Epithelial cell of proximal tubule (primary cell): ENCODE results near the genes ZNF662, POMGNT2, ZKSCAN7 and KIF15.

DNA sequence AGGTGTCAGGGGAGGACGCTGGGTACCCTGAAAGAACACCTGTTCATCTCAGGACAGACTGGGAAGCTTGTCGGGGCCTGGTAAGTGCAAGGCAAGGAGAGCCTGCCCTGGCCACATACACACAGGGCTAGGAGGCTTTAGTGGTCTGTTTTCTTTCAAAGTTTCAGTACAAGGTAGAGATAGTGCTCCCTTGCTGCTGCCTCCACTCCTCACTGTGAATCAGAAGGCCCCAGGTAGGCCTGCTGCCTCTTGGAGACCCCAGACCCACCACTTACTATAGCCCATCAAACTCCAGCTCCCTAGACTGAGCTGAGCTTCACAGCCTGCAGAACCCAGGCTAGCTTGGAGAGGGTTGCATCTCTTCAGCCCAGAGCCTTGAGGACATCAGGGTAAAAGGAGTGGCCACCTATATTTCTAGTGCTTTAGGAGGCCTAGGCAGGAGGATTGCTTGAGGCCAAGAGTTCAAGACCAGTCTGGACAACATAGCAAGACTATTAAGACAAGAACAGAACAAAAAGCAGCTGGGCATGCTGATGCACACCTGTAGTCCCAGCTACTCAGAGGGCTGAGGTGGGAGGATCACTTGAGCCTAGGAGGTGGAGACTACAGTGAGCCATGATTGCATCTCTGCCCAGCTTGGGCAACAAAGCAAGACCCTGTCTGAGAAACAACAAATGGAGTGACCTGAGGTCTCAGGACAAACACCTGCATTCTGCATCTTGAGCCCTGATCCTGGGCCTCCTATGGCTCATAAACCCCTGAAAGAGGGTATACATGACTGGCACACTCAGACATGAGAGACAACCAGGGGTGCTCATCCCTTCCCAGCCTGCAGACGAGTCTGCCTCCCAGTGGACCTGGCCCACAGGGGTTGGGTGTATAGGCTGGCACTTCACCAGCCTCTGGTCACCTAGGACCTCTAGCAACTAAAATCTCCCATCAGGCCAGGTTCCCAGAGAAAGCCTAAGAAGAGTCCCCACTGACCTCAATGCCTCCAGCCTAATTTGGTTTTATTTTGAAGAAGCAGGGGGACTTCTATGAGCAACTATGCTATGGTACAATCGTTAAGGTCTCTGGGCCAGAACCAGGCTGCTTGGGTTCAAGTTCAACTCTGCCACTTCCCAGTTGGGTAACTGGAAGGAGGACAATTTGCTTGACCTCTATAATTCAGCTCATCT lies 3.1 kb upstream of the ZBTB47 start:
- RAMPAGE, long total RNA = no peak
- RRBS = no CpG with 5 or more reads among the region's 4 CpGs

DNA sequence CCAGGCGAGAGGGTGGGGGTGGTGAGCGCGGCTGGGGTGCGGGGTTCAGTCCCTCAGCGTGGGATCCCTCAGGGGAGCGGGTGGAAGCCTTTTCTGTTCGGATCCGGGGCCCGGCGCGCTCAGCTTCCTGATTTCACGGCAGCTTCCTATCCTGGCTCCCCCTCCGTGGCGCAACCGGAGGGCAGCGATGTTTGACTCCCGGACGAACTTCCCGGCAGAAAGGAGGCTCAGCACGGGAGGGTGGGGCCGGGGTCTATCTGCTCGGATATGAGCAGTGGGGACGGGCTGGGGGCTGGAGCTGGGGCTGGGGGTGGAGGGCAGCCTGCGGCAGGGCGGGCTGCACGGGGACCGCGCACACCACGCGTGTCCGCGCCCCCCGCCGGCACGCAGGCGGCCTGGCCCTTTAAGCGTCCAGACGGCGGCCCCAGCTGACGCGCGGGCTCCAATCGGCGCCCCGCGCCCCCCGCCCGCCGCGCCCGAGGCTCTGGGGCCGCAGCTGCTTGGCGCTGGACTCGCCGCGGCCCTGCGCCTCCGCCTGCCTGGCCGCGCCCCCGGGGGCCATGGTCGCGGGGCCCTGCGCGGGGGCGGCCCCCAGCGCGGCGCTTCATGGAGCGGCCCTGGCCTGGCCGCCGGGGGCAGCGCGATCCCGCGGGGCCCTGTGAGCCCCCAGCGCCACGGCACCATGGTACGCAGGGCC lies 662 bp downstream of the ZBTB47 start:
- RAMPAGE, long total RNA = no peak
- RRBS = 1% methylated on average over 20 of the region's 79 CpGs

DNA sequence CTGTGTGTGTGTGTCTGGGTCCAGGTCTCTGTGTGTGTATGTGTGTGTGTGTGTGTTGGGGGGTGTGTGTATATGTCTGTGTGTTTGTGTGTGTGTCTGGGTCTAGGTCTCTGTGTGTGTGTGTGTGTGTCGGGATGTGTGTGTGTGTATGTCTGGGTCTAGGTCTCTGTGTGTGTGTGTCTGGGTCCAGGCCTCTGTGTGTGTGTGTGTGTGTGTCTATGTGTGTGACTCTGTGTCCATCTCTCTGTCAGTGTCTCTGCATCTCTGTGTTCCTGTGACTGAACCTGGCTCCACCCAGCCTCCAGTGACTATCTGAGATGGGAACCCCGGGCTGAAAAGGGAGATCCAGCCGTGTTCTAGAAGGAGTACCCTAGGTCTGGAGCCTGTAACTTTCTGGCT lies 2.3 kb downstream of the HHATL start:
- RAMPAGE, long total RNA = no peak
- RRBS = no CpG with 5 or more reads among the region's 3 CpGs

DNA sequence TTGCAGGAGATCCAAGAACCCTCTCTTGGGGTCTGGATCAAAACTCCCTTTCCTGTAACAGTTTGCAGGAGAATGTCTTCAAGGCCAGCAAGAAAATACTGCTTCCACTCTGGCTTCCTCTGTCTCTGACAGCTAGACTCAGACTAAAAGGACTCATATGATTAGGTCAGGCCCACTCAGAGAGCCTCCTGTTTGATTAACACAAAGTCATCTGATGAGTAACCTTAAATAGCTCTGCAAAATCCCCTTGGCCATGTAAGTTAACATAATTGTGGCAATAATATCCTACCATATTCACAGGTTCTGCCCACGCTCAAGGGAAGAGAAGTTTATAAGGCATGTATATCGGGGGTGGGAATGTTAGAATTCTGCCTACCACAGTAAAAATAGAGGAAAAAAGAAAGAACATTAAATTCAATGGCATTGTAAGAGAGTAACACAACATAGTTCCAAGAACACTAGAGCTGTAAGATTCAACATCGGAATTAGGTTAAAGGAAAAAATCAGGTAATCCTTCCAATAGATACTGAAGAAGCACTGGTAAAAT lies 20.6 kb upstream of the HHATL start:
- RAMPAGE, long total RNA = no peak
- RRBS = no CpG with 5 or more reads among the region's 3 CpGs

- RAMPAGE, long total RNA = no peak
- RRBS = no CpG with 5 or more reads among the region's 5 CpGs
Observed at GRCh38 chr3:42727975-42728423, 25.4 kb upstream of the HHATL start.

GRCh38 chr3:42811193-42812153 lies 2.2 kb downstream of the ACKR2 start:
- RAMPAGE, long total RNA = no peak
- RRBS = no CpG with 5 or more reads among the region's 22 CpGs

- RAMPAGE, long total RNA = no peak
- RRBS = 4% methylated on average over 30 of the region's 69 CpGs
Observed at GRCh38 chr3:42905933-42906815, at the start of gene ZNF662. ZNF662 (plus strand) TSS chr3:42906142.

DNA sequence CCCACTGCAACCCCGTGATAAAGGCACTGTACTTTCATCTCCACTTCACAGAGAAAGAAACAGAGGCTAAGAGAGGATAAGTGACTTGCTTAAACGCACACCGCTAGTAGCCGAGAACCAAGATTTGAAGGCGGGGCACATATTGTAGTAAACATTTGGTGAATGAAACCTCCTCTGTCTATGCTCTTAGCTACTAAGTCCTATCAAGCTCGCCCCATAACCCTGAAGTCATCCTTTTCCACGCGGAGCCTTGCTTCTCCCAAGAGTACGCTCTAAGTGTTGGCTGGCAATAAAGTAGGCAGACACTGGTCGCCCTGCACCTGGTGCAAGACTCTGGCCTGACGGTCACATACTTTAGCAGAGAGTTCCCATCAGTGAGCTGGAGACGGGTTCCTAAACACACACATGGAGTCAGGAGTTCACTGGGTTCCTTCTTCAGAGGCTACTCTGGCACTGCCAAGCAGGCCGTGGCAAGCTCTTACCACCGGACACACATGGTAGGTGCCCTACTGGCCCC lies 999 bp downstream of the POMGNT2 start:
- RAMPAGE, long total RNA = no peak
- RRBS = 31% methylated on average over 1 of the region's 14 CpGs

GRCh38 chr3:43105339-43106329 lies at the start of gene POMGNT2:
POMGNT2 (minus strand) TSS chr3:43106079.
- RAMPAGE, long total RNA = no peak
- RRBS = 3% methylated on average over 20 of the region's 88 CpGs

- RAMPAGE, long total RNA = no peak
- RRBS = no CpG with 5 or more reads among the region's 4 CpGs
Observed at GRCh38 chr3:43192381-43192980, 86.6 kb upstream of the POMGNT2 start.

DNA sequence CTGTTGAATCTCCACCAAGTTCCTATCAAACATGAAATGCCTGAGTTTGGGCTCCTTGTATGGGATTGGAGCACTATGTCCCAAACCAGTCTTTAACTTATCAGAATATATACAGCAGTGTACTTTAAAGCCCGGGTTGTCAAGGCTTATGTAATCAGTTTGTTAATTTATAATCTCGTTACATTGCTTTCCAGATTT lies 1.2 kb downstream of the SNRK start:
- RAMPAGE, long total RNA = no peak
- RRBS = no CpG with 5 or more reads among the region's 2 CpGs

- RAMPAGE, long total RNA = no peak
- RRBS = no CpG with 5 or more reads among the region's 1 CpG
Observed at GRCh38 chr3:43290292-43290641, 3.9 kb downstream of the SNRK start.

DNA sequence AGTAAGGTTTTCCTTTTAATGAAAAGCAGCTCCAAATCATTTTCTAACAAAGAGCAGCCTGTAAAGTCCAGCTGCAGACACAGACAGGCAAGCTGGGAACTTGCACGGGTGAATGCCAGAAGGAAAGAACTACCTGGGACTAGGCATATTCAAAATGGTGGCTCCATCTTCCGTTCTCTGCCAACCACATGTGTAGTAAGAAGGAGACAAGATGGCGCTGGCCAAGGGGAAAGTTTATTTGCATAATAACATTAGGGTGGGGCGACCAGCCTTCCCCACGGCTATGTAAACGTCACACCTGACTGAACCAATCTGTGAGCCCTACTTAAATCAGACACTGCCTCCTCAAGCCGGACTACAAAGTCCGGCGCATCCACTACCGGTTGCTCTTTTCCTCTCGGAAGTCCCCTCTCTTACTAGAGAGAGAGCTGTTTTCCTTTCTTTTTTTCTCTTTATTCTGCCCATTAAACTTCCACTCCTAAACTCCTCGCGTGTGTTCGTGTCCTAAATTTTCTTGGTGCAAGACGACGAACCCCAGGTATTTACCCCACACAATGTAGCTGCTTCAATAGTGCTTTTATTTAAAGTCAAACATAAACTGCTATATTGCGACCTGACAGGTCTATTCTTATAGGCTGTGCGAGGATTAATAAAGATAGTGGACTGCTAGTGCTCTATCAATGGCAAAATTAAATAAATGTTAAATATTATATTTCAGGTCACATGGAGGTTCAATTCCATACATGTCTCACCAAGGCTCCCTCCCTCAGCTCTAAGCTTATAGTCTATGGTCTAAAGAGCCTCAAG lies 131.0 kb downstream of the SNRK start:
- RAMPAGE, long total RNA = no peak
- RRBS = no CpG with 5 or more reads among the region's 18 CpGs

GRCh38 chr3:43714691-43715276 lies 24.0 kb downstream of the ABHD5 start:
- RAMPAGE, long total RNA = no peak
- RRBS = no CpG with 5 or more reads among the region's 9 CpGs

DNA sequence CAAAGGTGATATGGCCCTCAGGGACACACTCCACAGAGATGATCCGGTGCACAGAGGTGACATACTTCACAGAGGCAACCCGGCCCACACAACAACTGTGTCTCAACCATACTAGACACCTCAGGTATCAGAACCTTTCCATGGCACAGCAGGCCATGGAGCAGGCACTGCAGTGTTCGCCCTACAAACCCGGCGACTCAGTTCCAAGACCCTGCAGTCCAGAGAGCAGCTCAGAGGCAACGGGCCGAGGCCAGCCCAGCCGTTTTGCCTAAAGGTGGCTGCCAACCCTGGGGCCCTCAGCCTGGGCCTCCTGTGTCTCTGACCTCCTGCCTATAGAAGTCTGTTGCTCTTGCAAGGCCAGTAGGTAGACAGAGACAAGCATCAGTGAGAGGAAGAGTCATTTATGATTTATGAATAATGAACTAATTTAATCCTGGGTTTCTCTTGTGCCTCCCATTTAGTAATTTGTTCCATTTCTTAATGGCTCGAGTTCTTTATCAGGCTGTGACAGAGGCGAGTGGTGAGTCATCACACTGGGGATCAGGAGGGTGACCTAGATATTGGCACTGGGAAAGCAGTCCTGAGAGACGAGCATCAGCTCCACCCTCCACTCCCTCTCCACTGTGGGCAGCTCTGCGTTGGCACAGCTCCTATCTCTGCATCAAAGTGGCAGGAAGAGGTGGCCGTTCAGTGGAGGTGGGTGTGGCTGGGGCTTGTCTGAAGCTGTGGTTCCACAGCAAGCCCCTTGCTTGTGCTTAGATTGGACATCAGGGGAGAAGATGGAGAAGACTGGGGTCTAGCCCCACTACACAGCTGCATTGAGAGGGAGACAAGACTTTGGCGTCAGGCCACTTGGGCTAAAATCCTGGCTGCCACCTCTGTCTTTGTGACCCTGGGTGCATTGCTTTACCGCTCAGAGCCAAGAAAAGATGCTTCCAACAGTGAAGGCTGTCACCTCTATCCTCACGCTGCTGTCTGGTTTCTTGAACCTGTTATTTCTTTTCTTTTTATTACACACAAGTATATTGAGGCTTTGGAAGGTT lies 79.9 kb downstream of the ABHD5 start:
- RAMPAGE, long total RNA = no peak
- RRBS = 95% methylated on average over 3 of the region's 16 CpGs

- RAMPAGE, long total RNA = no peak
- RRBS = 8% methylated on average over 19 of the region's 65 CpGs
Observed at GRCh38 chr3:43893736-43894686, 203.3 kb downstream of the ABHD5 start.

DNA sequence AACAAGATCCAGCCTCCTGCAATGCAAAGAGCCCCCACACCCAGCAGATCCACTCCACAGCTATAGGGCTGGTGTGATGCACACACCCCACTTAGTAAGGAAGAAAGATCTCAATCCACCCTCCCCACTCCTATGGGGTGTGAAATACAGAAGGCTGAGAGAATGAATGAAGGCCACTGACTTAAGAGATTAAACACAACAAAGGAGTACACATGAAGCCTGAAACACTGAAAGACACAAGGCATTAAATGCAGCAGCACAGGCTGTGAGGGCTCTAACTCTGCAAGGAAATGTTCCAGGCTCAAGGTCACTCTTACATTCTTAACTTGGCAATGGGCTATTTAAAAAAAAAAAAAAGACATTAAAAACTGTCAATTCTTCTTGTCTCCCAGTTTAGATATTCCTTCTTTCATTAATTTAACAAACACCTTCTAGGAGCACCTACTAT lies 32.2 kb upstream of the ZNF445 start:
- RAMPAGE, long total RNA = no peak

GRCh38 chr3:44510067-44510480 lies 32.6 kb upstream of the ZNF445 start:
- RAMPAGE, long total RNA = no peak
- RRBS = 1% methylated on average over 2 of the region's 18 CpGs

DNA sequence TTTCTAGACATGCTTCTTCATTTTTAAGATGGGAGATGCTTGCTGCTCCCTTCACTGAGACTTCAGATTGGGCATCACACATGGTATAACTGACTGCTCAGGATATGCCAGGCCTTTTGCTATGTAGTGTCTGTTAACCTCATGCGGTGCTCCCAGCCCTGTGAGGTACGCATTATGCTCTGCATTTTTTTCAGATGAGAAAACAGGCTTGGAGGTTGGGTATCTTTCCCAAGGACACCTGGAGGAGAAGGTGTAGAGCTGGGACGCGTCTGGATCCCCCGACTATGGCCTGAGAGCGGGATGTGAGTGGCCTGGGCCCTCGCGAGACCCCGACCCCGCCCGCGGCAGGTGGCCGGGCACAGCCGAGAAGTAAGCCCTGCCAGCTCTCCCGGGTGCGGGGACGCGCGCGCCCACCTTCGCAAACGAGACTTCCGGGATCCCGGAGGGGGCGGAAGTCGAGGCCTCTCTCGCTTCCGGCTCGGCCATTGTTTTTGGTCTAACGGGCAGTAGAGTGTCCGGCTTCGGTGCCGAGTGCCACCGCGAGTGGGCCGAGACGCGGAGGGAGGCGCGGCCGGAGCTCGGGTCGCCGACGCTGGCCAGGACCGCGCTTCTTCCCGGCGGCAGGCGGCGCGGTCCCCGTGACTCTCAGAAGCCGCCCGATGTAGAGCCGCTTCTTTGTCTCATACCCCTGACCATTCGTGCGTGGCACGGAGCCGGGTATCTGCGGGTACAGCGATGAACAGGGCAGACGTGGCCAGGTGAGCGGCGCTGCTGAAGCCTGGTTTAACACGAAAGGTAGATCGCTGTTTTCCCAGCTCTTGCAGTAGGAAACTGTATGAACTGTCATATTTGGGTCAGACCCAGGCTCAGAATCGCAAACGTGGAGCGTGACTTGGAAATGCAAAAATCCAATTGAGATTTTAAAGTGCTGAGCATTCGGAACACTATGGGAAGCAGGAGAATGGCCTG lies at the start of gene ZKSCAN7:
TSS of gene ZKSCAN7 (plus strand) at position 470 of the 969 bp plus-strand sequence.
- RAMPAGE, long total RNA = no peak
- RRBS = 1% methylated on average over 37 of the region's 71 CpGs

DNA sequence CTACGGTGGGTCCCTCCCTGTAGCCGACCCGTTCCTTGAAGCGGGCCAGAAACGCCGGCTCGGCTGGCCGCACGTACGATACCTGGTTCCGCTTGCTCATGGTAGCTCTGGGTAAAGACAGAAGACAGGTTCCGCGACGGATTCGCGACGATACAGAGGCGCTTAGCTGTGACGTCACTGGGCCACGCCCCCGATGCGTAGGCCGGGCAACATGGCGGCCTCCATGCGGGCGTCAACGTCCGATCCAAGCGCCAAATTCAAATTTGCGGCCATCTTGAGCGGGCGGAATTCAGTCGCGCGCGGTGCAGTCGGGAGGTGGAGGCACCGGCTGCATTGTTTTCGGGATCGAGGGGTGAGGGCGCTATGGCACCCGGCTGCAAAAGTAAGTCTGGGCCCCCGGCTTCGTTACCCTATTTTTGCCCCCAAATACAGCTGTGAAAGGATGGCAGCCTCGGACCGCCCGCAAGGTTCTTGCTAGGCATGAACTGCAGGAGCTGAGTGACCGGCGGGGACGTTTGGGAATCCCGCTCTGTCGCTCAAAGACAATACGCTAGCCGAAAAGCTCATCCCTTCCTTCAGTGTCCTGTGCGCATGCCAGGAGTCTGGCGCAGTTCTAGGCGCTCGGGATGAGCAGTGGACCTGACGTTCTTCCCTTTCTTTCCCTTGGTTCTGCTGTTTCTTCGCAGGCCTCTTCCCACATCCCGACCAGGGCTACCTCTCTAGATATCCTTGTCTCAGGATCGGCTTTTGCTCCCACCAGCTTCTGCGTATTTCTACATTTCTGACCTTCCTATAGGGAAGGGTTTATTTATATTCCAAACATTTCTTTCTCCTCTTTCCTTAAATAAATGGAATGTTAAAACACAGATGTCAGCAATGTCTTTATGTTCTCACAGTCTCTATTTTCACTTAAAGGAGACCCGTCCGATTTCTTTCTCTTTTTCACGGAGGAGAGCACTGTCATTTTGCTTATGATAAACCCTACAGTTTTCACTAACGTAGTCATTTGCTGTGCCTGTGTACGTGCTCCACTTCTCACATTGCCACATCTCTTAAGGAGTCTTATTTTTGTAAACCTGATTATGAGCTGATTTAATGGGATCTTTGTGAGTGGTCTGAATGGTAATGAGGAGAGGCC lies at the start of gene KIF15:
TSS of gene KIF15 (plus strand) at position 292 of the 1,138 bp plus-strand sequence.
- RAMPAGE, long total RNA = start-site peak on the minus strand centred at position 129 of the sequence, 71 bp wide, 1,077 and 148 reads in 2 replicates
- RRBS = 2% methylated on average over 7 of the region's 68 CpGs